Heart (tissue), 3 donors: ENCODE results near the gene H2AC15.

DNA sequence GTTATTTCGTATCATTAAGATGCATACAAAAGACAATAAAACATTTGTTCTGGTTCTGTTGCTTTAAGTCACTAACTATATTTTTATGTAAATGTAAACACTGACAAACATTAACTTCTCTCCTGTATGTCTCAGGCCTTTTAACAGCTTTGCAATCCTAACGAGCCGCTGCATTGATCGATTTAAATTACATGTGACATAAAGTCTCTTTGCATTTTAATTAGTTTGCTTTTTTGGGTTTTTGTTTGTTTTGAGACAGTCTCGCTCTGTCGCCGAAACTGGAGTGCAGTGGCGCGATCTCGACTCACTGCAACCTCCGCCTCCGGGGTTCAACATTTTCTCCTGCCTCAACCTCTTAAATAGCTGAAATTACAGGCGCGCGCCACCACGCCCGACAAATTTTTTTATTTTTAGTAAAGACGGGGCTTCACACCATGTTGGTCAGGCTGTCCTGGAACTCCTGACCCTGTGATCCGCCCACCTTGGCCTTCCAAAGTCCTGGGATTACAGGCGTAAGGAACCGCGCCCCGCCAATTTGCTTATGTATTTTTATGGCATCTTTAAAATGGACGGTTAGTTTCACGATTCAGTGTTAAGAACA is 893 bp downstream of the H2AC7 start:
- RAMPAGE, long total RNA, 2 experiments: no peak in any of the 2 experiments

- RAMPAGE, long total RNA, 2 experiments: no peak in any of the 2 experiments
Observed at GRCh38 chr6:26214401-26215030, 2.0 kb downstream of the H2BC8 start.

DNA sequence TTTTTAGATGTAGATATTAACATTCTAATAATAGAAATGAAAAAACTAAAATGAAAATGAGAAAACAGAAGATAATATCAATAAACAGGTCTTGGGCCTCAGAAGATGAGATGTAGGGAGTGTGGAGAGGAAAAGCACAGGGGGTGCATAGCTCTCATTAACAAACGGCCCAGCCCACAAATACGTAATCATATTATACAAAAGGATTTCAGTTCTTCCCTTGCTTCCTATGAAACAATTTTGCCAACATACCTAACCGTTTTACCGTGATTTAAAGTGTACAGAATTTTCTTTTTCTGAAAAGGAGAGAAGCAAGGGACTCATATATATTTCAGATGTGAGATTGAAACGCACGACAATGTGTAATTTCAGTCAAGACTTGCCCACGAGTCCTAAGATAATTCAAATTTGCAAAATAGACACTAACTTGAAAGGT is 1.7 kb upstream of the H3C6 start:
- RAMPAGE, long total RNA, 2 experiments: no peak in any of the 2 experiments

GRCh38 chr6:26311133-26311553 is 25.8 kb upstream of the H4C8 start:
- RAMPAGE, long total RNA, 2 experiments: no peak in any of the 2 experiments

DNA sequence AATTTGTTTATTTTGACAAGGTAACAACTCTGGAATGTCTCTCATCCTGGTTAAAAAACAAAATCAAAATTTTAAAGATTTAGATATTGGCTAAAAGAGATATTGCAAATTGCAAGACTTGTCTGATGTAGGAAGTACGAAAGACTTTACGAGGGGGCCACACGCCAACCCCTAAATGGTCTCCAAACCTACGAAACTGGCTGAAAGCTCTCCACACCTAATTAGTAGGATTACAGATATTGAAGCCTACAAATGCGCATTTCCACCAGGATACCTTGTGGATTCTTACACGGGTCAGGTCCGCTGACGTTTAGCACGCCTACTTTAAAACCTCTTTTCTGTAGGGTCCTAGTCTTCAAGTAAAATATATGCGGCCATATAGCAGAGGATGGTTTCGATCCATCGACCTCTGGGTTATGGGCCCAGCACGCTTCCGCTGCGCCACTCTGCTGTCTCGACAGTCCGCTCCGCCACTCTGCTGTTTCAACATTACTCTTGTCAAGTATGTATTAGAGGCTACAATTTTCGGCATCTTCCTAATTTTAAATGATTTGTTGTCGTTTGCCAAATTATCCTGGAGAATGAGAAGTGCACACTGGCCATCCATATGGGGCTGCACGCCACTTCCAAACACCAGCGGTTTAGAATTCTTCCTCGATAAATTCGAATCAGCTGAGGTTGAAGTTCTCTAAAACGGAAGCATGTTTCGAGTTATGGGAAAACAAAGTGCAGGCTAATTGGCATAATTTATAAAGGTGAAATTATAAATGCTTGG is 27.6 kb upstream of the H4C8 start:
- RAMPAGE, long total RNA, 2 experiments: no peak in any of the 2 experiments

DNA sequence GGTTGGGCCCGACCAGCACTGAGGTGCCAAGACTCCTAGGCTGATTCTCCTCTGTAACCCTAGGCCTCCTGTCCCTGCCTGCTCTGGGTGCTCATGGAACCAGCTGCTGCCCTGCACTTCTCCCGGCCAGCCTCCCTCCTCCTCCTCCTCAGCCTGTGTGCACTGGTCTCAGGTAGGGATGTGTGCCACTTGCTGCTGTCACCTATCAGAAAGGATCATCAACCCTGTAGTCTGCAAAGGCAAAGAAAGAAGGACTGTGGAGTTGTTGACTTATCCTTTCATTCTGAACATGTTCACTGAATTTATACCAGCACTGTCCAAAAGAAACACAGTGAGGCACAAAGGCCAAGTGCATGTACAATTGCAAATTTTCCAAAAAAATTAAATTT is 18.3 kb upstream of the BTN3A3 start:
- RAMPAGE, long total RNA, 2 experiments: no peak in any of the 2 experiments

GRCh38 chr6:26468063-26469453 is 10.8 kb downstream of the BTN2A1 start:
- RAMPAGE, long total RNA, 2 experiments: no peak in any of the 2 experiments

- RAMPAGE, long total RNA, 2 experiments: no peak in any of the 2 experiments
Observed at GRCh38 chr6:26553683-26554537, 15.7 kb downstream of the HMGN4 start.

- RAMPAGE, long total RNA, 2 experiments: no peak in any of the 2 experiments
Observed at GRCh38 chr6:26575288-26575805, 21.4 kb upstream of the ABT1 start.

DNA sequence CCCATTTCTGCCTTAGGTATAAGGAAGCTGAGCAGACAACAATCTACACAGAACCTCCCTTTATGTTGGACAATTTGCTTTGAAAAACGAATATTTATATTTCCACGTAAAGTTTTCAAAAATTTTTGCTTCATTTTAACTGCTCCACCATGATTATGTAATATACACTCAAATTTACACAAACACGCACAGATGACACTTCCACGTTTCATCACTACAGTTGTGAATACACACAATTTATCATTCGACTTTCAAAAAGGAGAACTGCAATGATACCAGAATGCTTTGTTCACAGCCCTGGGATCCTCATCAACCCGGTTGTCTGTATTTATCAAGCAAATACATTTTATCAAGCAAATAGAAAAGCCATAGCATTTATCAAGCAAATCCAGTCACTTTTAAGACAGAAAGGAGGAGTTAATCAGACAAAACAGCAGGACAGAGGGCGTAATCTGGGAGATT is 20.4 kb upstream of the ABT1 start:
- RAMPAGE, long total RNA, 2 experiments: no peak in any of the 2 experiments

GRCh38 chr6:27177017-27178244 is 30.5 kb downstream of the H2AC12 start:
- RAMPAGE, long total RNA, 2 experiments: no peak in any of the 2 experiments

DNA sequence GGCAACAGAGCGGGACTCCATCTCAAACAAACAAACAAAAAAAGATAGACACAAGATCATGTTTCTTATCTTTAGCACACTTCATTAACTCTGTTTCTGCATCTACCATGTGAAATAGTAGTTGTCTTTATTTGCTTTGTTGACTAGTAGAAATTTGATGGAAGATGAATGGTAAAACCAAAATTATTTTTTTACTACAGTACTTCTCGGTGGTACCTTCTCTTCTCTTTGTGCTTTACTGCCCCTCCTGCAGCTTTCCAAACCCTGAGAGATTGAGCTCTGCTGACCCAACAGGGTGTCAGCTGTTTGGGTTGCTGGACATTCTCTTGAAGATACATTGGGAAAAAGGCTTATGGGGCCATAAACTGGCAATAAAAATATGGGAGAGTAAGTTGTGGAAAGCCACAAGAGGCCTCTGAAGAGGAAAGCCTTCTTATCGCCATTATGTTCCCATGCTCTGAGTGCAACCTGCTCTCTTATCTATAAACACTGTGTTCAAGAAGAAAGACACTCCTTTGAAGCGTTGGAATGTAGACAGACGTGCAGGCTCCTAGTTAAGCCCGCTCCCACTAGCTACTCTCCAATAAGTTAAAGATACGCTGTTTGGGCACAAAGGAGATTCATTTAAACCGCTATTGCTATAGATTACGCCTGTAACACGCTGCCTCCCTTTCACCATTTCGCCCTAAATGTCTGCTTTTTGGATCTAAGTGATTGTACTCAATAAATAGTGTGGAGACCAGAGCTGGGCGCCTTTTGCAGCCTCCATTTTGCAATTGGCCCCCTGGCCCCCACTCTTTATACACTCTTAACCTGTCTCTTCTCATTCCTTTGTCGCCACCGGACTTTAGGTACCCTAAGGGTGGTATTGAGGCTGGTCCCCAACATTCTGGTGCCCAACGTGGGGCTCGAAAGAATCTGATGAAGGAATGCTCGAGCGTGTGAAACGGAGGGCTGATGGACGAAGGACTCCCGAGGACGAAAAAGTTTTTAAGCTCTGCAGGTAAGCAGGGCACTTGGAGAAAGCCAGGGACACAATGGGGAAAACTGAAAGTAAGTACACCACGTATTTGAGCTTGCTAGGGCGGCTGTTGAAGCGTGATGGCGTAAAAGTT is 40.6 kb downstream of the H2AC12 start:
- RAMPAGE, long total RNA, 2 experiments: no peak in any of the 2 experiments

- RAMPAGE, long total RNA, 2 experiments: no peak in any of the 2 experiments
Observed at GRCh38 chr6:27250845-27251471, 3.5 kb downstream of the PRSS16 start.

DNA sequence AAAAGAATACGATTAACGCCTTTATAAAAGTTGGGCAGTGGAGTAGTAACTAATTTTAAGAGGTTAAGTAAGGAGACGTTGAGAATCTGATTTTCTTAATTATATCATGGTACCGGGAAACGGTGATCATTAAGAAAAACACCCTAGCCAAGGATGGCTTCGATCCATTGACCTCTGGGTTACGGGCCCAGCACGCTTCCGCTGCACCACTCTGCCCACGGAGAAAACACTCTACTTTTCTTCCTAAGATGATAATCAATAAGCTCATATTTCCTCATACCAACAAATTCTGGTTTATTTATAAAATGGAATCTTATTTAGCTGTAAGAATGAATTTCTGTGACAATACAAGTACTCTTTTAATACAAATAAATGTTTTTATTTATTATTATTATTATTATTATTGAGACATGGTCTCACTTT is 8.4 kb downstream of the POM121L2 start:
- RAMPAGE, long total RNA, 2 experiments: no peak in any of the 2 experiments

GRCh38 chr6:27477814-27478408 is 5.0 kb upstream of the ZNF184 start:
- RAMPAGE, long total RNA, 2 experiments: no peak in any of the 2 experiments

DNA sequence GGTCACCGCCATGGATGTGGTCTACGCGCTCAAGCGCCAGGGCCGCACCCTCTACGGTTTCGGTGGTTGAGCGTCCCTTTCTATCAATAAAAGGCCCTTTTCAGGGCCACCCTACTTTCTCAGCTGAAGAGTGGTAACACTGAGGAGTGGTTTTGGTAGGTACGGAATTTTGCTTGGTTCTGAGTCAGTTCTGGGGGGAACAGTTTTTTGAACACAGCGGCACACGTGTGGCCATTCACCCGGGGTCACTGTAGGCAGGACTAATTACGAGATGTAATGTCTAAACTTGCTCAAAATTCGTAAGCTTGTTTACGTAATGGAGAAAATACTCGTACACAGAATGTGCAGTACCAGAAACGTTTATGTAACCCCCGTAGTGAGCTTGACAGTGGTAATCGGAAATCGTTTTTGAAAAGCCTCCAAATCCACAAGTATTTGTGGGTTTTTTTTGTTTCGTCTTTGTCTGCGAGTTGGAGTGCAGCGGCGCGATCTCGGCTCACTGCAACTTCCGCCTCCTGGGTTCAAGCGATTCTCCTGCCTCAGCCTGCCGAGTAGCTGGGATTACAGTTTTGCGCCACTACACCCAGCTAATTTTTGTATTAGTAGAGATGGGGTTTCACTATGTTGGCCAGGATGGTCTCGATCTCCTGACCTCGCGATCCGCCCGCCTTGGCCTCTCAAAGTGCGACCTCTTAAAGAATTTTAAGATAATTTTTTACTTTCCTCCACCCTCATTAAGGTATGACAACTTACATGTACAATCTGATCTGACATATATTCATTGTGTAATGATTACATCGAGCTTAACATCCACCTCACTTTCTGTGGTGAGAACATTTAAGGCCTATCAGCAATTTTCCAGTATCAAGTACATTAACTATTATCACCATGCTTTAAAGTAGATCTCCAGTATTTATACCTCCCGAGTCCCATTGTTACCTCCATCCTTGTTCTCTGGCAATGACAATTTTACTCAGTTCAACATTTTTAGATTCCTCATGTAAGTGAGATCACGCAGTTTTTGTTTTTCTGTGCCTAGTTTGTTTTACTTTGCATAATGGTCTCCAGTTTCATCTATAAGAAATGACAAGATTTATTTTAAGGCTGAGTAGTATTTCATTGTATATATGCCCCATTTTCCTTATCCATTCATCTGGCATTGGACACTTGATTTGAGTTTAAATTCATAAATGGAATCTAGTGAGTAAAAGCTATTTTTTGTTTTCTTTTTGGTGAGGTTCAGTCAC is 898 bp downstream of the H4C11 start:
- RAMPAGE, long total RNA, 2 experiments: no peak in any of the 2 experiments

DNA sequence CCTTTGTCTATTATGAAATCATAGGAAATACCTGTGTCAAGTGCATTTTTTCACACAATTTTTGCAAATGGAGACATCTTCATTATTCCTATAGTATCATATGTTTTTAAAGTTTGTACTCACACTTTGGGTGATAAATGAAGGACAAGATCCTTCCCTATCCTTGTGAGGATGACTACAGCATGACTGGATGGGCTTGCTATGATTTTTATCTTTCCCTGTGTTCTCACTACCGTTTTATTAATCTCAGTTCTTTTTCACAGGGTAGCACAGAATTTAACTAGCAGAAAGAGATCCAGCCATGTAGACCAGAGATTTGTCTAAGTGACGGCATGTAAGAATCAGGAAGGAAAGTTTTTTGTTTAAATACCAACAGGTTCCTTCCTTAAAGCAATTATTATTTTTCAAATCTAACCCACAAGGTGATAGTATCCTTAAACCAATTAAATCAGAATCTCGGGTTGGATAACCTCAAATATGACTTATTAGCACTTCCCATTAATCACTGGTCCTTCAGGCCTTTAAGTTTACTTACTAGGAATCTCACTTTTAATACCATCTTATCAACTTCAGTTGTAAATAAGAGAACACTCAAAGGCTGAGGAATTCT is 1.4 kb downstream of the H4C12 start:
- RAMPAGE, long total RNA, 2 experiments: no peak in any of the 2 experiments

GRCh38 chr6:27836491-27836701 is 1.8 kb downstream of the H2AC15 start:
- RAMPAGE, long total RNA, 2 experiments: no peak in any of the 2 experiments

DNA sequence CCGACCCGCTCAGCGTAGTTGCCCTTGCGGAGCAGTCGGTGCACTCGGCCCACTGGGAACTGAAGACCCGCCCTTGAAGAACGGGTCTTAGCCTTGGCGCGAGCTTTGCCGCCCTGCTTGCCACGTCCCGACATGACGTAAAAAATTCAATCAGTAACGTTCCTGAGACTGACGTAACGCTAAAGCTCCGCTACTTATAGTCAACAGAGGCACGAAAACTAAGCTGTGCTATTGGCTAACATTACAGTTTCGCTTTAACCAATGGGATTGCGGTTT is at the start of gene H2AC15:
H2AC15 (minus strand) TSS at position 170 of the 276 bp plus-strand sequence.
- RAMPAGE, long total RNA, 2 experiments: no peak in any of the 2 experiments

DNA sequence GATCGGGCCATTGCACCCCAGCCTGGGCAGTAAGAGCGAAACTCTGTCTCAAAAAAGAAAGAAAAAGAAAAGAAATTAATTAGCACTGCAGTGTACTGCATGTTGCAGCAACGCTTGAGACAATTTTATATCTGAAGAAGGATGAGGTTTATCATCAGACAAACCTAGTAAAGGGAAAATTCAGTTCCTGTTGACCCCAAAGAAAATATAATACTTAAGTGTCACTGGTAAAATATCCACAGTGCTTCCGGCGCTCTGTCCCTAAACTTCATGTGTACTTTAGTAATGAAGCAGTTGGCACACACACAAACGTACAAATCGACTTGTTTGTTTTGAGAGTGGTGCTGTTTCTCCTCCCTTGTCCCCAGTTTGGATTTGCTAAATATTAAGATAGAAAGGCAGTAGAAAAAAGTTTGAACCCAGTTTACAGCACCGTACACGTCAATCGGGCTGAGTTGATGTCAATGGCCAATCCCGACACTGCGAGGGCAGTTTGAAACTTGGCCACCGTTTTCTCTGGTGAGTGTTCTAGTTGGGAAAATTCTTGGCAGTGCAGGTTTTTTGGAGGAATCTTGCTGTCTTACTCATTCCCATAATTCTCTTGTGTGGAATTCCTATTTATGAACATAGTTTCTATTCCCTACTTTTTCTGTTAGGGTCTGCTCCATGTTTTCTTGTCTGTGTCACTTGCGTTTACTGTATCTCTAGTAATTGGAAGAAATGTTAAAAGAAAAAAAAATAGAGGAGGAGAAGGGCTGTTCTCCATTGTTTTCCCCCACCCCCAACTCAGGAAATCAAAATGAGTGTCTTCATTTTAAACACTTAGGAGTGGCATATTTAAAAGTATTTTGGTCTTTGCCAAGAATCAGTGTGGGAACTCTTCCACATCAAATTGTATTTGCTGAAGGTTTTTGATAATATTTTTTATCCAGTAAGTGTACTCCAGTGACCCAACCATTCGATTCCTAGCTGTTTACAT is 1.4 kb downstream of the H2BC15 start:
- RAMPAGE, long total RNA, 2 experiments: no peak in any of the 2 experiments